Mammary microvascular endothelial cell (primary cell): ENCODE measurements around a stretch of chr2.

GRCh38 chr2:3620708-3621279 is 25.9 kb downstream of the COLEC11 start:
- RAMPAGE, long total RNA = no peak

DNA sequence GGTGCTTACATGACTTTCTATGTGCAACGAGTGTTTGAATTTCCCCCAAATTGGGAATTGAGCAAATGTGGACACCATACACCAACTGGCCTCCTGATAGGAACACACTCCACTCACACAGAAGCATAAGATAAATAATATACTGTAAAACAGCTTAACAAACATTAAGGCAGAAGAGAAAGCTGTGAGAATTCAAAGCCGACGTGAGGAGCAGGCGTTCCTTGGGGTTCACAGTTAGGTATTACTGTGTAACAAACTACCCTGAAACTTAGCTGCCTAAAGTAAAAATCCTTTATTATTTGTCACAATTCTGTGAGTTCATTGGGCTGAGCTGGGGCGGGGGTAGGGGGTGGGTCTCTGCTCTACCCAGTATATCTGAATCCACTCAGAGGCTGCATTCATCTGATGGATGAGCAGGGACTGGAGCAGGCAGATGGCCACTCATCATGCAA is 94.7 kb downstream of the SOX11 start:
- RAMPAGE, long total RNA = no peak

DNA sequence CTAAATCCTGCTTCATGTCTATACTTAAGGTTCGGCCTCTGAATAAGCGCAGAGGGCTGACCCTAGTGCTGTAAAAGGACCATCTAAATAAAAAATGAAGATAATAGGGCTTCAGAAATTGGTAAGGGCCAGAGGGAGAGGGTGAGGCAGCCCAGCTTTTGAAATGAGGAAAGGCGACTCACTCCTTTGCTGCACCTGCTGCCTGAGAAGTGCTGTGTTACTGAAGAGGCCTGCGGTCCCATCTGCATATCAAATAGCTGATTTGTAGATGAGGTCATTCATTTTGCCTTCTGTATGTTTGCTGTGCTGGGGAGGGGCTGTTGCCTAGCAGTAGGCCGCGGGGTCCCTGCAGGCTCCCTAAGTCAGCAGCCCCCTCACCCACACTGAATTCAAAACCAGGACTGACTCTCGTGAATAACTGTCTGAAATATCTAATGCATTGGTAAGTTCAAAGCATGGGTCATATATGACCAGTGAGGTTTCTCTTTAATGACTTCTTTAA is 377.2 kb downstream of the SOX11 start:
- RAMPAGE, long total RNA = no peak

- RAMPAGE, long total RNA = no peak
Measured at GRCh38 chr2:6345399-6345996, 520.2 kb downstream of the CMPK2 start.

DNA sequence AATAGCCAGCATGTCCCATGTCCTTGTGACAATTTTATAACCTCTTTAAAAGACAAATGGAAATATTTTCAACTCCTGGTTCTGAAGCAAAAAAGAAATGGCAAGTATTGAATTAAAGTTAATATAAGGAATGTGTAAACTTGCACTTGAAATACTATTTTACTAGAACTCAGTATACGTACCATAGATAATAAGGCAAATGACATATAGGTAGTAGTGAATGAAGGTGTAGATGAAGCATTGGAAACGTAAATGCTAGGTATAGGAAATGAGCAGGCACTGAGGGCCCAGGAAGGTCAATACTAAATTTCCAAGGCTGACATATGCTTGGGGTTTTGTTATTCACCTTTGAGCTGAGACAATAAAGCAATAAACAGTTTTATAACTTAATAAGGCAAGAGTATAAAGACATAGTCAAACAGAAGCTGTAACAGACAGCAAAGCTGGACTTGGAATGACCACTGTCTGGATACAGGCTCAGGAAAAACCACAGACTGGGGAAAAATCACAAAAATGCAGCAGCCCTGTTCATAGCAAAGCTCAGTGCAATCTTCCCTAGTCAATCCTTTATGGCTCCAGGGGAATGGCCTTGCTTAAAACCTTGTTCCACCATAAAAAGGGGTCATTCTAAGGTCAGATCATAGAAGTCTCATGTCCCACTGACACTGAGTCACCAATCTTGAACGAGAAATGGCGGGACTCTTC is 493.4 kb downstream of the CMPK2 start:
- RAMPAGE, long total RNA = no peak

GRCh38 chr2:6927106-6927677 is 10.0 kb downstream of the RNF144A start:
- RAMPAGE, long total RNA = no peak

DNA sequence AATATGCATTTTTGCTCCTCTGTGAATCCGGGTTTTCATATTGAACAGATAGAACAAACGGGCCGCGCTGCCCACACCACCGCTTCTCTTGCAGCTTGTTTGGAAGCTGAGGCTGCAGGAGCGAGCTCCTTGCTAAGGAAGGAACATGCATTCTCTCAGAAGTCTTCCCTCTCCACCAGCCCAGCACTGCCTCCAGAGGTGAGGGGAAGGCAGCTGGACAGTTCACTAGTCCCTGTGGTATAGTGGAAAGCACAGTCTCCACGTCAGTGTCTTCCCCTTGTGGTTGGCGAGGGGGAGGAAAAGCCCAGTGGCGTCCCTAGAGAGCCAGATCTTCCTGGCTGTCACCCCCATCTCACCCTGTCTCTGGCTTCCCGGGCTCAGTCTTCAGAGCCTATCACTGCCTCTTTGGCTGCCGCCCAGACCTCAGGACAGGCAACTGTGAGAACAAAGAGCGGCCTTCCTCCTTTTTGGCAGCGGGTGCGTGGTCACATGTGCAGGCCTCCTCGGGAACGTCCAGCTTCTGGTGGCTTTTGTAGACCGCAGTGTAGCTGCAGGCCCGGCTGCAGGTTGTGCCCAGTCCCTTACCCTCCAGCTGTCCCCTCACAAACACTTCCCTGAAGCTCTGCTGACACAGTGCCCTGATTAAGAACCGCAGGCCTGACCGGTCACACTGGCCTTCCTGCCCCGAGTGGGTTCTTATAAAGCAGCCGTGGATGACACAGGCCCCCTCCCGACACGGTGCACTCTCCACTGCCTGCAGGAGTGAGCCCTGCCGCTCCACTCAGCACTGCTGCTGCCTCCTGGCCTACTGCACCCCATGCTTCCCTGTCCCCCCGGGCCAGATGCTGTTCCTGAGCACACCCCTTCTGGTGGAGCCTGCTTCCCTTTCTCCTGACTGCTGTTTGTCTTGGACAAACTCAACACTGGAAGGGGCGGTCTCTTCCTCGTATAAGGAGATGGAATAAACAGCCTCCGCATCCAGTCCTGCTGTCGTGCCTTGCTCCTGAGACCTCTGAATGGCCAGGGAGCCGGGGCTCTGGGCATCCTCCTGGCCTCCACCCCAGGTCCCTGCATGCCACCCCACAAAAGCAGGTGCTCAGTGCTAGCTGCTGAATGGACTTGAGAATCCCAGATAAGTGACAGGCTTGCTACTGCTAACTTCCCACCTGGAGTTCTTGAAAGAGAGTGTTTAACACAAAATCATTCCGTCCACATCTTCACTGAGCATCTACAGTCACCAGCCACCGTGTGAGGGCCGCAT is 91.0 kb downstream of the RNF144A start:
- RAMPAGE, long total RNA = no peak

GRCh38 chr2:7053594-7054249 is 136.5 kb downstream of the RNF144A start:
- RAMPAGE, long total RNA = no peak

GRCh38 chr2:7074318-7075110 is 157.3 kb downstream of the RNF144A start:
- RAMPAGE, long total RNA = no peak

DNA sequence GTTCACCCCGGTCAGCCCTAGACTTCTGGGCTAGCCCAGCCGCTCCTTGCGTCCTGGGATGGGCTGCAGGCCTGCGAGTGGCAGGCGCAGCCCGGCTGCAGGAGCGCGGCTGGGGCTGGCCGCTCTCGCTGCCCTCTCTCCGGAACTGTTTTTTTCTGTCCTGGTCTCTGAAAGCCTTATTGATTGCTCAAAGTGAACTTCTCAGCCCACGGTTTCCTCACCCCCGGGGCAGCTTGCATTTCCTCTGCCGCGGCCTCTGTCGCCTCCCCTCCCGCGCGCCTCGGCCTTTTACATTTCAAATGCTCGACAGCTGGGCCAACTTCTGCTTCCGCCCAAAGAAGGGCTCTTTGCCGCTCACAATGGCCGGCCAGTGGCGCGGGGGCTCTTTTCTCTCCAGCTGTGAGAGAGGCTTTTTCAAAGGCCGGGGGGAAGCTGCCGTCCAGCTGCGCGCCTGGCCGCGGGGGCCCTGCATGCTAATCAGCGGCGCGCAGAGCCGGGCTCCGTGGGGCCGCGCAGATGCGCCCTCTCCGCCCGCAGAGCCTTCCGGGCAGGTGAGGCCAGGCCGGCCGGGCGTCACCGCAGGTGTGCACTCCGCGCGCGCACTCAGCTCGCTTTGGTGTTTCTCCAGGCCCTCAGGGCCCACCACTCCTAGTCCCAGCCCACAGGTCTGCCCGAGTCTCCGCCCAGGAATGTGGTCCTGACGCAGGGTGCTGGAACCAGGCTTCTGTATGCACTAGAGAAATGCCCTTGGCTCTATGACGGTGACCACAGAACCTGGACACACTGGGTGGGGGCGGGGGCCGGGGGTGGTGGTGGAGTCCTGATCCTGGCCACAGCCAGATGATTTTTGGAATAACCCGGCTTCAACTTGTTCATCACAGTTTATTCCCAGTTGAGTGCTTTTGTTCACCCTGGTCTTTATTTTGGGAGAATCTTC is 514.0 kb downstream of the RNF144A start:
- RAMPAGE, long total RNA = no peak

DNA sequence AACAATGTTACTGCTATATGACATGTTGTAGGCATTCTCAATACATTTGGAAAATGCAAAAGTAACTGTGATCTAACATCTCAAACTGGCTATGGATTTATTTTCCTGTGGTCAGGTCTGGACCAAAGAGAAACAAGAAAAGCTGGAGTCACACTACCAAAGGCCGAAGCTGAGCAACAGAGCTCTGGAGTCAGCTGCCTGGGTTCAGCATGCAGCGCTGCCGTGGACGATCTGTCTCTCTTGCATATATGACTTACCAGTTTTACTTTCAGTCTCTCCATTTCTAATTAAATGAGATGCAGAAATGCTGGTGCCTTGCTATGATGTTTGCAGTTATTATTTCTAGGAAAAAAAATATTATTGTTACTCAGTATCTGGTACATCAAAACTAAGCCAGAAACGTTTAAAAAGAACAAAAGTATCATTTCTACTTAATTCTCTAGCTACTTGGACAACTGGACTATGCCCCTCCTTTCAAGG is 813.2 kb downstream of the RNF144A start:
- RAMPAGE, long total RNA = no peak

DNA sequence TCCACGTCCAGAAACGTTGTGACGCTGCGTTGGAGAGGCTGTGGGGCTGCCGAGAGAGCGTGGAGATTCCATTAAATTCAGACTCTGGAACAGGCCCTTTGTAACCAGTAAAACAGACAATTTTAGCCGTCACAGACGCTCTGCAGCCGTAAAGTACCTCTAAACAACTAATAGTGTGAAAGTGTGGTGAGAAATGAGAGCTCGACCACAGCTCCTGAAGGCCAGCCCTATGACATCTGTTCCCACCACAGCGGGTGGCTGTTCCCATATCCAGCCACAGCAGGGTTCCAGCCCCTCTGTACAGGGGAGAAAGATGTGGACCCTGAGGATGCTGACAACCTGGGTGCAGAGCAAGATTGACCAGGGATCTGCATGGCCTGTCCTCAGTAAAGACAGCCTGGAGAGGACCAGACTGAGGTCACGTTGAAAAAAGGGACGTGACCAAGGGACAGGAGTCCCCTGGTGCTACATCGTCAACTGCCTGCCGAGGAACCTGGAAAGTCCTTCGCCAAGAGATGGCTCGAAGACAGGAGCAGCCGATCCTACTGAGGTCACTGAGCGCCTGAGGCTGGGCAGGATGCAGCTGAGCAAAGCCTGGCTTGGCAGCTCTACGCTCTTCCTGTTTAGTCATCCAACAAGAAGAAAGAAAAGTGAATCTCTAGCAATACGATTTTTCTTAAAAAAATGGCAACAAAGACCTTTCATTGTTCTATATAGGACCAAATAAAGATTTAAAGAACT is 831.6 kb downstream of the RNF144A start:
- RAMPAGE, long total RNA = no peak

DNA sequence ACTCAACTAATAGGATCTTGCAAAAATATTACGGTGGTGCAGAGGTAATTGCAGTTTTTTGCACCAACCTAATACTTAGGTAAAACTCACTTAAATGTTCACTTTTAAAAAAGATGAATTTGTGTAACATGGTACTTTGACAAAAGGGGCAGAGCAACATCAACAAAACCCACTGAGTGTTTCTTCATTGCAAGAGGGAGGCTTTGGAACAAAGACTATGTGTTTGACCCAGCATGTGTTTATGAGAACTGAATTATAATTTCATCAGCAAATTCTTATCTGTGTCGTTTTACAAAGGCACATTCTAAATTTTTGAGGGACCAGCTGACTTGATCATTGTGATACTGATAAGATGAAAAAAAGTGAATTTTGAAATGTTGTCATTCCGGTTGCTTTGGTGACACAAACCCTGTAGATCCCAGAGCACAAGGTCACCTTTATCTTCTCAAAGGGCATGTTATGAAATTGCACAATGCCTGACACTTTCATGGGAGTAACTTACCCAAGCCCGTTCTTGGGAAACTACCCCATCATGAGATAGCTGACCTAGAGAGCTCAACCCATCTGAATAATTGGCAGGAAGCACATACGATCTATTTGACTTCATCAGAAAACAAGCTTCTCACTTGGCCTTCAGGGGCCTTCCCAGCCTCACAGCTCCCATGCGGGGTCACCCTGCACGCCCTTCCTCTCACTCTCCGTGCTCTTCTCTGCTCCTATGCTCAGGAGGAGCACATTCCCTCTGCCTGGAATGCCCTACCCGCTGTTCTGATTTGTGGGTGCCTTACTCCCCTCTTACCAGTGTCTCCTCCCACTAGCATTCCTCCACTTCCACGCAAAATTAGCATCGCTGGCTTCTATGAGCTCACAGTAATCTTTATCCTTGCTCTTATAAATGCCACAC is 556.1 kb upstream of the ID2 start:
- RAMPAGE, long total RNA = no peak

- RAMPAGE, long total RNA = no peak
Measured at GRCh38 chr2:8135223-8135731, 546.6 kb upstream of the ID2 start.

GRCh38 chr2:8138991-8139884 is 542.6 kb upstream of the ID2 start:
- RAMPAGE, long total RNA = no peak

GRCh38 chr2:8140963-8141960 is 540.6 kb upstream of the ID2 start:
- RAMPAGE, long total RNA = no peak

DNA sequence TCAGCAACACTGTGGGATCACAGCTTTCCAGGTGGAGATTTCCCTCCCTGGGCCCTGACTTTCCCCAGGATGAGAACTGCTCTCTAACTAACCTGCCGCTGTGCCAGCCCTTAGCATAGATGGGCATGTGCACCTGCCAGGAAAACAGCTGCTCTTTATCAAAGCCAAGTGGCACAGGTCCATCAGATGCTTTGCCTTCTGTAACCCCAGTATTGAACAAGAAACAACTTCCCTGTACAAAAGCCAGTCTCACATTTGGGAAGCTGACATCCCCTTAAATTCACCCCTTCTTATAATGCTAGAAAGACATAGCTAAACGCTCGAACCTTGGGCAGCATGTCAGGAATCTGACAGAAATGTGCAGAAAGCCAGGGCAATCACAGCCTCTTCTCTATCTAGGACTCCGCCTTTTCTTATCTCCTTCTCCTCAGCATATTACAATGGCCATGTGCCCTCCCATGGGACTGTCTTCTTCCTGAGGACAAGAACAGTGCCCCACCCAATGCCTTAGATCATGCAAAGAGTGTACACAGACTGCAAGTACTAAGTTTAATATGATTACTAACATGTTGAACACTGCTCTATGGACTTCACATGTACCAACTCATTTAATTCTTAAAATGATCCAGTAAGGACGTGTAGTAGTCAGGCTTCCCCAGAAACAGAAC is 535.3 kb upstream of the ID2 start:
- RAMPAGE, long total RNA = no peak

DNA sequence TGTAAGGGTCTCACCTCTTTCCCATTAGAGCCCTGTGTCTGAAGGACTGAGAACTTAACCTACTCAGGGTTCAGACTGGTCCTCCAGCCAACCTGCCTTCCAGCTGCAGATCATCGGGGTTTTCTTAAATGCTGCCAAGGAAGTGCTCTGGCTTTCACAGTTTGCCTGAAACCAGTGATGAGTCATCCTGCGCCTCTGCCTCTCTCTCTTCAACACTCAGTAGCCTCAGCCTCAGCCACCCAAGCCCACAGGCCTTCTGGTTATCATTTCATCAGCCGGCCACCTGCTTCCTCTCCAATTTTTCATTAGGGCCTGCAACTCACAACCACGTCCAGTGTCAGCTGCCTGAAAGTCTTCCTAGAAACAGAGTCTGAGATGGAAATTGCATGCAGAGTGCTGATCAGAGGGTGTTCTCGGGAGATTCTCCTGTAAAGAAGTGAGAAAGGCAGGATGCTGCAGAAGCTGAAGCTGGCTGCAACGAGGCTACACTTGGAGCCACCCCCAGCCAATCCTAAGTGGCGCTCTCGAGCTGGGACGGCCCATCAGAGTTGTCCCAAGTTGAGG is 379.8 kb upstream of the ID2 start:
- RAMPAGE, long total RNA = no peak

DNA sequence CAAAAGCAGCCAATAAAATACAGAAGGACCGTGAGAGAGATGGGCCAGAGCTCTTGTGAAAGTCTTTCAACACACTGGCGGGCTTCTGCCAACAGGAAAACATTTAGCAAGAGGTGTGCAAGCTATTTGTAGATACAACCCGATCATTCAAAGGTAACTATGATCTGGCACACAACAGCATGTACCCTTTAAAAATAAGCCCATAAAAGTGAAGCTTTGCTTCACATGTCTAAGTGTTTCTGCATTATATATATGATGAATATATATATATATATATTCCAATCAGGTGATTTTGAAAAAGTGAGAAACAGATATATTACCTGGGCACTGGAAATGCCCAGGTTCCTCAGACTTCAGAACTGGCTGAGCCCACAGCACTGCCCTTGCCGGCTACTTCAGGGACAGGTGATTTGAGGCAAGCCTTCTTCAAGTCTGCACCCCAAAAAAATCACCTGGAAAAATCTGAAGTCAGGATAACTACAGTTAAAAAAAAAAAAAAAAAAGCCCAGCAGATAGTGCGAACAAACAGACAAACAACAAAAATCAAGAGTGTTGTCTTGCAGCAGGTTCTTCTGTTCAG is 267.8 kb upstream of the ID2 start:
- RAMPAGE, long total RNA = no peak

- RAMPAGE, long total RNA = no peak
Measured at GRCh38 chr2:8539804-8540523, 141.9 kb upstream of the ID2 start.